Metastatic Lung Carcinoma in the Adrenal Gland (tissue), 1 donor: ENCODE results near the gene PDIA5.

DNA sequence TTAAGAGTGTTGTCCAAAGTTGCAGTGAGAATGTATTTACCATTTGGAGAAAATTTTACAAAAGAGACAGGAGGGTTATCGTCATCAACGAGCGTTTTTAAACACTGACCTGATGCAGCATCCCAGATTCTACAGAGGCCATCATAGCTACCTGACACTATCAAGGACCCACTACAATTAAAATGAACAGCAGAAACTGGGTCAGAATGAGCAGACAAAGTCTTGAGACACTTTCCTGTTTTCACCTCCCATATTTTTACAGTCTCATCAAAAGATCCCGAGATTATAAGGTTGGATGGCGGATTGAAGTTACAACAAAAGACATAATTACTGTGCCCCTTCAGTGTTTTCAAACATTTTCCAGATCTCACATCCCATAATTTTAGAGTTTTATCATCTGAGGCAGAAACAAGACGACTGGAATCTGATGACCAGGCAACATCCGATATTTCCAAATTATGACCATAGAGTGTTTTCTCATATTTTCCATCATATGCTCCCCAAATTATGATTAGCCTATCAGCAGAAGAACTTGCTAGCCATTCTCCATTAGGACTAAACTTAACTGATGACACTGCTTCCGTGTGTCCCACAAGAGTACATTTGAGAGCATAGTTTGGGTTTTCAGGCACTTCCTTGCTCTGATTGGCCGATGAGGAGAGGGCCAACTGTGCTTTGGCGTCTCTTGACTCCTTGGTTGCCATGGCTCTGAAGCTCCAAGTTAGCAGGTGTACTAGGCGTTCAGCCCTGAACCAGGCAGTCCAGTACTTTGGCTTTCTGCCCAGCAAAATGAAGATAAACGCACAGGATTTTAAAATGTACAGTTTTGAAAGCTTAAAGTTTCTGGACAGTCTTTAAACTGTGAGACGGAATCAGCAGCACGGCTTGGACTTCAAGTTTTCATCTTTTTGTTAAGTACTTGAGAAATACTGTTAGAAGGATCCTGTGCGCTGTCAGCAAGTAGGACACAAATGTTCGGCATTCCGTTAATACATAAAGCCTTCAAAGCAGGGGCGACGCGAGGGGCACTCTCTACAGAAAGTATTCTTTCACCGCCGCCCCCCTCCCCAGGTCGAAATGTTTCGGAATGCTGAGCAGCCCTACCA, 684 bp downstream of the WDR5B start:
- PRO-cap, result no peak

GRCh38 chr3:122572826-122573618, 4.4 kb upstream of the PARP15 start:
- PRO-cap, result no peak

GRCh38 chr3:122575917-122577108, 1.1 kb upstream of the PARP15 start:
- PRO-cap, result no peak

GRCh38 chr3:122795708-122796242, 906 bp downstream of the SLC49A4 start:
- PRO-cap, result no peak

DNA sequence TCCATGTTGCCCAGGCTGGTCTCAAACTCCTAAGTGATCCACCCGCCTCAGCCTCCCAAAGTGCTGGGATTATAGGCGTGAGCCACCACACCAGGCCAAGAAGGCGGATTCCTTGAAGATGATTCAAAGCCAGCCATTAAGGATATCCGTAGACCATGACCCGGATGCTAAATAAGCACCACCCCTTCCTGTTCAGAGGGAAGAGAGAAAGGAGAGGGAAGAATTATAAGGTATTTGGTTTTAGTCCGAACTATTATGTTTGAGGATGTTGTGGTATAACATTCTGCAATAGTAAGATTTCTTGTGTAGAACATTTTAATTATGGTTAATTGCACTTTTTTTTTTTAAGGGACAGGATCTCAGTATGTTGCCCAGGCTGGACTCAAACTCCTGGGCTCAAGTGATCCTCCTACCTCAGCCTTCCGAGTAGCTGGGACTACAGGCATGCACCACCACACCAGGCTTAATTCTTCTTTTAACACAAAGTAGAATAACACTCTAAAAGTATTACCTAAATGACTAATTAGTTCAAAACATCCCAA, 86.5 kb downstream of the SLC49A4 start:
- PRO-cap, result no peak

- PRO-cap, result no peak
Measured at GRCh38 chr3:122955845-122956625, 71.5 kb downstream of the SEMA5B start.

DNA sequence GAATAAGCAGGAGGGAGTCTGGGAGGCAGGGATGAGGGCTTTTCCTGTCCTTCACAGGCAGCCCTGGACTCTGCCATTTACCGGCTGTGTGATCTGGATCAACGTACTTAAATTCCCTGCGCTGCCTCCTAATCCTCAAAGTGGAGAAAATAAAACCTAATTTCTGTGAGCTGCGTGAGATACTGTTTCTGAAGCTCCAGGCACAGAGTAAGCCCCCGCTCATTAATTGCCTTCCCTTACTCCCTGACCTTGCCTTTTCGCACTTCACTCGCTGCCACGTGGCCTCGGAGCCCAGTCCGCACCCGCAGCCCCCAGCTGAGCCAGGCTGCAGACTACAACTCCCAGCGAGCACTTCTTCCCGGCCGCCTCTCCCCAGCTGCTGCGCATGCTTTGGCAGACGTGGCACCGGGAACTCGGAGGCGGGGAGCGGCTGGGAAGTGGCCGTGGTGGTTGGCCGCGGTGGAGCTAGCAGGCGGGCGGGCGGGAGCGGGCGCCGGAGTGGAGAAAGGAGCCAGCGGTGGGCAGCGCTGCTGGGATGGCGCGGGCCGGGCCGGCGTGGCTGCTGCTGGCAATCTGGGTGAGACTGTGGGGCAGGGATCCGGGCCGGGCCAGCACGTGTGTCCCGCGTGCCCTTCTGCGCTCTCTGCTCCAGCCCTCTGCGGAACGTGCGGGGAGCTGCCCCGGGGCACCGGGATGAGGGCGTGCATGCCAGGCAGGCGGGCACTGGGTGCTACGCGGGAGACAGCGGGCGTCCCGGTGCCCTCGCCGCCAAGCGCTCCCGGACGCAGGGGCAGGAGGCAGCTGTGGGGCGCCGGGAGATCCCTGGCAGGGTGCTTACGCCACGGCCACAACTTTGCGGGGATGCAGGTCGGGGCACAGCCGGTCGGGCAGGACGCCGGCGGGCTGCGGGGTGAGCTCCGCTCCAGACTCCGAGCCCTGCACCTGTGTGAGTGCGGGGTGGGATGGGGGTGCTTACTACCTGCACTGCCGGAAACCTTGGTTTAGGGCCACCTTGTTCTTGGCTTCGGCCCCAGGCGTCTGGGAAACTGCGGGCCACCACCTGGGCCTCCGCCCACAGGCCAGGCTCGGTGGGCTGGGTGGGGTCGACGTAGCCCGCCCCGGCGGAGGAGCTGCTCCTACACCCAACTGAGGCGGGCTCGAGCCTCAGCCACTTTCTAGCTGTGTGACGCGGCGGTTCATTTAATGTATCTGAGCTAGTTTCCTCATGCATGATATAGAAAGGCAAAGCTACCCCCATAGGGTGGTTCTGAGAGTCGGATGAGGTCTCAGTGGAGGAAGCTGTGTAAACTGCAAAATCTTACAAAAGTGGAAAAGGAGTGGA, at the start of gene PDIA5:
Gene PDIA5 (plus strand): TSS at position 396 of the 1,342 bp plus-strand sequence.
- PRO-cap, result bidirectional peak, plus-strand start at position 471 of the sequence, minus-strand start at position 334 of the sequence

GRCh38 chr3:123088966-123089878, 22.4 kb downstream of the PDIA5 start:
- PRO-cap, result no peak

DNA sequence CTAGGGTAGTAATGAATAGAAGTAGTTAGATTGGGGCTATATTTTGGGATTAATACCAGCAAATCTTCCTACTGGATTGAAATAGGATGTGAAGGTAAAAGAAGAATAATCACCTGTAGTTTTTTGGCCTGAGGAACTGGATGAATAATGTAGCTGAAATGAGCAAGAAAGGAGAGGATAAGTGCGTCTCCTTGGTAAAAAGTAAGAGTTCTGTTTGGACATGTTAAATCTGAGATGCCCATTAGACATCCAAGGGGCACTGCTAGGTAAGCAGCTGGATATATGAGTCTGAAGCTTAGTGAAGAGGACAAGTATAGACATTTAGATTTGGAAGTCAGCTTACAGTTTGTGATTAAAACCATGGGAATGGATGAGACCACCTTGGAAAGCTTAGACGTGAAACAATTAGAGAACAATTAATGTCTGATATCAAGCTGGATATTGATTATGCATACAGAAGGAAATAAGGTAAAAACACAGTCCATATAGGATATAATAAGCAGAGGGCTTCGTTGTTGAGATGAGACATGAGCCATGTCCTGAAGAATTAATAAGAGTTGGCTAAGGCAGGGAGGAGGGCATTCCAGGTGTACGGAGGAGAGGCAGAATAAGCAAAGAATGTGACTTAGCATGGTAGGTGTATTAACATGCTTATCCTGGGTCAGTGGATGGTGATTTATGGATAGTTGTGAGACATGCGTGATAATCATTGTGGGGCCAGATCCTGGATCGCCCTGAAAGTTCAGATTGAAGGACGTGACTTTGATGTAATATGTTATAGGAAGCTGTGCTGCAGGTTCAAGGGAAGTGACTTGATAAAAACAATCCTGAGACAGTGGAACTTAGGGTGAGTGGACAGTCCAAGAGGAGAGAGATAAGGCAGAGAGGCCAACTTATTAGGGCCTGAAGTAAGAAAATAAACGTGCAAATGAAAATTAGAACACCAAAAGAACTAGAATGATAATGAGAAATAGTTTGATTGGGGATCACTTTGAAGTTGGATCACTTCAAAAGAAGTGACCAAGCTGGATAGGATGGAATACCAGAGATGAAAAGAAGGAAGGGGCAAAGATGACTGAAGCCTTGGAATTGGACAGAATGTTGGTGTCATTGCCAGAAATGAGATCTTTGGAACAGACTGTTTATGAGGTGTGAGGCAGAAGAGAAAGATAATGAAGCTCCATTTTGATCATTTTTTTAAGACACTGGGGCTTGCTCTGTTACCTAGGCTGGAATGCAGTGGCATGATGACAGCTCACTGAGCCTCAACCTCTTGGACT, 9.0 kb downstream of the SEC22A start:
- PRO-cap, result no peak

DNA sequence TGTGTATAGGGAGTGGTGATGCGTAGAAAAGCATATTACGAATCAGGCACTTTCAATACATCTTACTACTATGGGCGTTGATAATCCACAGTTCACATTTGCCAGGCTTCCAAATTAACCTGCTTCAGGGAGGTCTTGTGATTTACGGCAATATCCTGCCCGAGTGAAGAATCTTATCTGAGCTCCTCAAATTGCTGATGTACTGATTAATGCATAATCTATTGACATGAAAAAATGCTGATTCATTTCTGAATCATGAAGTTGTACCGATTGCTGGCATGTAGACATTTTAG, 97.1 kb downstream of the SEC22A start:
- PRO-cap, result no peak

DNA sequence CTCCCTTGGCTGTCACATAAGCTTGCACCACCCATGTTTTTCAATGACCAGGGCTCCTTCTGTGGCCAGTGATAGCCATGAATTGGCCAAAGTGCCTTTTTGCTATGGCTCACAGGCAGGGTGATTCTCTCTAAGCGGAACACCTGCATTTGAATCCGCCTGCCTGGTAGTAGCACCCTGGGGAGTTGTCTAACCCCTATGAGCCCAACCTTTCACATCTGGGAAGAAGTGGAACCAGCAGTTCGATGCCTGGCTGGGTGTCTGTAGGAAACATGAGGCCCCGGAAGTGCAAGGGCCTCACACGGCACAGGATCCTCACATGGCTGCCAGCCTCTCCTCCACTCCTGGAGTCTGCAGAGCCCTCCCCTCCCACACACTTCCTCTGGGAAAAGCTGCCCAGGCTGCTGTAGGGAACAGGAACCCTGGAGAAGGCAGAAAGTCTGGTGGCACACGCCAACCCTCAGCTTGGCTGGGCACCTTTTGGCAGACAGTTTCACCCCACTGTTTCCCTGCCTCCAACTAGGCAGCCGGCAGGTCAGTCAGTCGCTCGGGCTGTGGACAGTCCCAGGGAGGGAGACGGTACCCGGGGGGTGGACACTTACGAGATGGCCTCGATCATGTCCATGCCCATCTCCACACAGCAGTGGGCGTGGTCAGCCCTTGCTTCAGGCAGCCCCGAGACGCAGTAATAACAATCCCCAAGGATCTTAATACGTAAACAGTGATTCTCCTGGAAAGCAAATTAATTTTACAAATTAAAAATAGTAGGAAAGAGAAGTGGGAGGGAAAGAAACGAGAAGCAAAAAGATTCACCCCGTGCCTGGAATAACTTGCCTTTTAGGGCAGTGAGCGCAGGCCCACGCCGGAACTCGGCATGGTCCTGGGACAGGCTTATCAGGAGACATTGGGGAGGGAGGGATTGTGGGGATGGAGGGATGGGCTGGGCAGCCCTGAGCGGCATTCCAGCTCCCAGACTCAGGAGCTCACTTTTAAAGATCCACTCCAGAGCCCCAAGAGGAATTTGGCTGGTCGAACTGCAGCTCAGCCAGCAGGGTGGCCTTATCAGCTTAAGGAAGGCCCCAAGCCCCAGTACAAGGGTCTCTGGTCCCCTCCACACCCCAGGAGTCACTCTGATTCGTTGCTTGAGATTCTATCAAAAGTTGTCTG, 118.2 kb downstream of the ADCY5 start:
- PRO-cap, result no peak

DNA sequence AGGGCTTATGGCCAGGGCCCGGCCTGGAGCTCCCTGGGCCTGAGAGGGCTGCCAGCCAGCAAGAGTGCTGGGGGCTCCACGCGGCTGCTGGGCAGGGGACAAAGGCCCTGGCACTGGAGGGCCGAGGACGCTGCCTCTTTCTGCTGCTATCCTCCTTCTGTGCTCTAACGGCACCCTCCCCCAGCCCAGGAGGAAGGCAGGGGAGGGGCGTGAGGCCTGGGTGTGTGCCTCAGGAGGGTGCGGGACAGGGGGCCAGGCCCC, 115.6 kb downstream of the ADCY5 start:
- PRO-cap, result no peak

DNA sequence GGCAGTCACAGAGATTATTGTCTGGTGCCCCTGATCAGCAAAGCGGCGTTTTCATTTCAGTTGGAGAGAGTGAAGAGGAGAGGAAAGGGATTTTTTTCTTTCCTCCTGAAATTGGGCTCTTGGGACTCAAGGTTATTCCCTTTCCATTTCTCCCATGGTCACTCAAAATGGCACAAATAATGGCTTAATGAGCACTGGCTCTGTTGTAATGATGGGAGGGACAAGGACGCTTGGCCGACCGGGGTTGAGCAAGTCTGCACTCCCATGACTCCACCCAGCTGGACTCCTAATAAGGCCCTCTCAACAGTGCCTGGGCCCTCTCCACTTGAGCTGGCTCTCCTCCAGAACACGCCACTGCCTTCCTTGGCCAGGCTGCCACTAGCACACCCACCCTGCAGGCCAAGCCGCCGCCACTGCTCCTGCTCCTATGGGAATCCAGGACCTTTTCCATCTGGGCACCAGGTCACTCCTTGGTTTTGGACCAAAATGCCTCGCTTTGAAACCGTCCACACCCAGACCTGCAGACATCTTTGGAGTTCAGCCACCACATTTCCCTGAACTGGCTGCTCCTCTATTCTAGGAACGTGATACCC, 42.3 kb downstream of the ADCY5 start:
- PRO-cap, result no peak

DNA sequence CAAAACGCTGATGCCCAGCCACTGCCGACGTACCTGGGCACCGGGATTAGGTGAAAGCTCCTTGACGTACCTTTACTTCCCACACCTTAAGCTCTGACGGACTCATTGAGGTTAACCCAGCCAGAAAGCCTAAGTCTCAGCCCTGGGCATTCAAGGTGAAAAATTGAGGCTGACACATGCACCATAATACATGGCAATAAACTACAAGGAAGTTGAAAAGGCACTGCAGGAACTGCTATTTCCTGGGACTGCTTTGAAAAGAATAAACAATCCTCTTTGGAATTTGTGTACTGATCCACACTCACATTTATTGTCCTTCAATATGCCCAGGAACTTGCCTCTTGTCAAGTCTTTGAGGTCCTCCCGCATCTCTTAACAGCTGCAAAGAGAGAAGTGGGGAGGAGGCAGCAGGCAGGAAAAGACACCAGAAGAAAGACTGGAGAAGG, 16.9 kb downstream of the ADCY5 start:
- PRO-cap, result no peak

GRCh38 chr3:123599837-123600253, 15.0 kb upstream of the HACD2 start:
- PRO-cap, result no peak

DNA sequence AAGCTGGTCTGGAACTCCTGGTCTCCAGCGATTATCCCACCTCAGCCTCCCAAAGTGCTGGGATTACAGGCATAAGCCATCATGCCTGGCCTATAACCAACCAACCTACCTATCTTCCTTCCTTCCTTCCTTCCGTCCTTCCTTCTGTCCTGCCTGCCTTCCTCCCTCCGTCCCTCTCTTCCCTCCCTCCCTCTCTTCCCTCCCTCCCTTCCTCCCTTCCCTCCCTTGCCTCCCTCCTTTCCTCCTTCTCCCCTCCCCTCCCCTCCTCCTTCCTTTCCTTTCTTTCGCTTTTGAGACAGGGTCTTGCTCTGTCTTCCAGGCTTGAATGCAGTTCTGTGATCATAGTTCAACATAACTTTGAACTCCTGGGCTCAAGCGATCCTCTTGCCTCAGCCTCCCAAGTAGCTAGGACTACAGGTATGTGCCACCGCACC, 56.7 kb upstream of the HACD2 start:
- PRO-cap, result no peak

DNA sequence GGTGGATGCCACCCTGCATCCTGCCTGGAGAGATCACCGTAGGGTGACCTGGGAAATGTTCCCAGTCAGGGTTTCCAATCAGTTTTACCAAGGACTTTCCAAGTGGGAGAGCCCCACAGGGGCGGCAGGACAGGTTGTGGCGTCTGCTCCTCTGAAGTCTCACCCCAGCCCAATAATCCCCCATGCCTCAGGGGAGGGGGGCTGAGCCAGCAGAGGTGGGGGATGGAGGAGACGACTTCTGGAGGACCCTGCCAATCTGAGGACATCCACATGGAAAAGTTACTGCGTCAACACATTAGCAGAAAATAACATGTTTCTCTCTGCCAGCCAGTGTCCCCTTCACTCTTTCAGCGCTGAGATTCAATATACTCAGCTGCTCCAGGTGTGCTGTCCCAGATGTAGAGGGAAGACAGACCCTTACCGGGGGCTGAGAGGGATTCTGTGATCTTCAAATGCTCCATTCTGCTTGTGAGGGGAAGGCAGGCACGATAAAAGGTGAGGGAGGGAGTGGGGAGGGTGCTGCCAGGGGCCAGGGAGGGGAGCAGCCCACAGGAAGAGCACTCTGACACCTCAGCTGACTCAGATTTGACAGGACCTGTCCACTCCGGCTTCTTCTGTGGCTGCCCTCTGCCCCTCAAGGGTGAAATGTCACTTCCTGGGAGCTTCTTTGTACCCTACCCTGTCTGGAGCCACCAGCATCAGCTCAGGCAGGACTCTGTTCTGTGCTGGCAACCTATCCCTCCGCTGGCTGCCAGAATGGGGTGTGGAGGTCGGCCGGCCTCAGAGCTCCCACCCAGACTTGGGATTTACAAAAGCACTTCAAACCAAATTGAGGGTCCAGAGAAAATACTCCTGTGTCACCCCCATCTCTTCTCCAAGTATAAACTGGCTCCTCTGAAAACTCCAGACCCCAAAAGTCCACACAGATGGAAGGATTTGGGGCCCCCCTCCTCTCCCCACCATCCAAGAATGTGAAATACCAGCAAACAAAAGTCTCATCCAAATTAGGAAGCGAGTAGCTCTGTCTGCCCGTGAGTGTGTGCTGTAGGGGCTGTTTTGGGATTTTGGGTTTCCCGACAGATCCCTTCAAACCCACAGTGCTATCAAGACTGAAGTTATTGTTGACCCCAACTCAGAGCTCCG, 113.9 kb upstream of the HACD2 start:
- PRO-cap, result no peak

DNA sequence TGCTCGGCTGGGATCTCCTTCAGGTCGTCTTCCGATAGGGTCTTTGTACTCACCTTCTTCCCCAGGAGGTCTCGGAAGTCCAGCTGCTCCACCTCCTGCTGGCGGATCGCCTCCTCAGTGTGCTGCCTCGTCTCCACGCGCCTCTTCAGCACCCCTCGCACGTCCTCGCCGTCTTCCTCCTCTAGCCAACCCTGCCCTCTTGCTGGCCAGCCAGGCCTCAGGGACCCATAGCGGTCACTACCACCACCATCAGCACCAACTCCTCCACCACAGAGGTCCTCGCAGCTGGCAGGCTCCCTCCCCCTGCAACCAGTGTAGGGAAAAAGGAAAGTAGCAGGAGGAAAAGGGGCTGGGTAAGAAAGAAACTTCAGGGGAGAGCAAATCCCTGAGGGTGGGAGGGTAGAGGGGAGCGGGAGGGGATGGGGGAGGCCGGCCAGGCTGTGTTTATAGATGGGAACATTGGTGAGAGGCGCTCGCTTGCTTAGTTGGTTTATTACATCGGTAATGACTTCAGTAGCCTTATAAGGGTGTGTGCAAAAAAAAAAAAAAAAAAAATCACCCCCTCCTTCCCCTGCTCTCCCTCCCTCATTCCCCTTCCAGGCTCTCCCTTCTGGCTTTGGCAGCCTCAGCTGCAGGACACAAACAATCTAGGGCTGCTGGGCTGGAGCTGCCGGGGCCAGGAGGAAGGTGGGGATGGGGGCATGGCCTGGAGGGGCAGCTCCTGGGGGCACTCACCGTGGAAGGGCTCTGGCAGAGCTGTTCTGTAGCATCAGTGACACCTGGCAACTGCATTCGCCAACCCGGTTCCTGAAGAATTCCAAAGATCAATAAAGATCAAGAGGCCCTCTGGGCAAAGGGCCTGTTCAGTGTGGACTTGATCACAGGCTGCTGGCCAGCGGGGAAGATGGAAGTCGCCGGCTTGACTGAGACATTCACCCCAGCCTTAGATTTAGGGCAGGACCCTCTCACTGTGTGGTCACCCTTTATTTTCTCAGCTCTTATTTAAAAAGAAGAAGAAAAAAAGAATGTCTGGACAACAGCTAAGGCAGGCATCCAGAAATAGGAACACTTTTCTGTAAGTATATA, 116.2 kb upstream of the HACD2 start:
- PRO-cap, result unidirectional peak, minus-strand start at position 316 of the sequence

GRCh38 chr3:123948669-123949384, 12.2 kb downstream of the CCDC14 start:
- PRO-cap, result no peak

DNA sequence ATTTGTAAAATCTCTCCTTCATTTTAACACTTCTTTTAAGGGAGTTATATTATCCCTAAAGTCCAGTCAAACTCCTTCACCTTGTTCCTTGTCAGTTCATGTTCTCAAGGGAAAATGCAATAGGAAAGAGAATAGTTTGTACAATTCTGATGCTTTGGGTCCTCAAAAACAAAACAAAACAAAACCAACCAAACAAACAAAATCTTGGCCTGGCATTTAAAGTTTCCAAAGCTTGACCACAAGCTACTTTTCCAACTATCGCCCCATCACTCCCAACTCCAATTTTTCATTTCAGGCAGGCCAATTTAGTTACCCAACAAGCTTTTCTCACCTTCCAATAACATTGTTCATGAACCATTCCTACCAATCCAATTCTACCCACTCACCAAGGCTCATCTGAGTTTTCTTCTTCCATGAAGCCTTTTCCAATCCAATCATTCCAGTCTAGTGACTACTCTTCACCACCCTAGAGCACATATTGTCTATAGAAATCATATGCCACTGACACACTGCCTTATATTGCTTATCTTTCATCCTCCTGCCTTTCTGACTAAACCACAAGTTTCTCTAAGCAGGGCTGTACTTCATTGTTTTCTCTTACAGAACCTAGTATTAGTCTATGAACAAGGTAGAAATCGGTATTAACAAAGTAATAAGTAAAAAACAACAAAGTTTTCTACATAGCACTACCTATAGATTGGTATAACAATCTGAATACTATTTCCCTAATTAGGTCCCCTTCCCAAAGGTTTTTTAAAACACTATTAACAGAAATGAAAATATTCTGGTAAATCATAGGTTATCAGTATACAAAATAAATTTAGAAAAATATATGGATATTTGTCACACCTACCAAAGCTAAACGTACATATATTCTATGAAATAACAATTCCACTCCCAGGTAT, 11.4 kb downstream of the CCDC14 start:
- PRO-cap, result no peak